Mesenchymal stem cell of Wharton's jelly (primary cell): ENCODE measurements around a stretch of chr1.

- CAGE, long polyA plus RNA, result no peak
These were observed 8.6 kb downstream of the SMAP2 start for GRCh38 chr1:40382132-40382579.

DNA sequence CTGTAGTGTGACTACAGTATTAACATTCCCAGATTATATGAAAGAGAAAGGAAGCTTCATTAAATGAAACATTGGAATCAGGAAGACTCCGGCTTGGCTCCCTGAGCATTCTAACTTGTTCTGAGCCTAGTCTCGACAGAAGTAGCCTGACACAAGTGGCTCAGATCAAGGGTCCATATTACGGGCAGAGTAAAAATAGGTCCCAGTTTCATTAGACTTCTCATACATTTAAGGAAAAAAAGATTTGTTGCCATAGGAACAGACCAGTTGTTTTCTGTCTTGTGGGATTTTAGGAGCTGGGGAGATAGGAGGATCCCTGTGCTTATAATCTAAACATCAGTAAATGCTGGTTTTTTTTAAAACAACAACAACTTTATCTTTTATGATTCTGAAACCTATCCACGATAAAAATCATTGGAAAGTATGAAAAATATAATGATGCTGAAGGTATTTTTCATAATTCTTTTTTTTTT lies 12.9 kb downstream of the SMAP2 start:
- CAGE, long polyA plus RNA, result no peak

- CAGE, long polyA plus RNA, result no peak
These were observed 16.4 kb downstream of the SMAP2 start for GRCh38 chr1:40389811-40390532.

DNA sequence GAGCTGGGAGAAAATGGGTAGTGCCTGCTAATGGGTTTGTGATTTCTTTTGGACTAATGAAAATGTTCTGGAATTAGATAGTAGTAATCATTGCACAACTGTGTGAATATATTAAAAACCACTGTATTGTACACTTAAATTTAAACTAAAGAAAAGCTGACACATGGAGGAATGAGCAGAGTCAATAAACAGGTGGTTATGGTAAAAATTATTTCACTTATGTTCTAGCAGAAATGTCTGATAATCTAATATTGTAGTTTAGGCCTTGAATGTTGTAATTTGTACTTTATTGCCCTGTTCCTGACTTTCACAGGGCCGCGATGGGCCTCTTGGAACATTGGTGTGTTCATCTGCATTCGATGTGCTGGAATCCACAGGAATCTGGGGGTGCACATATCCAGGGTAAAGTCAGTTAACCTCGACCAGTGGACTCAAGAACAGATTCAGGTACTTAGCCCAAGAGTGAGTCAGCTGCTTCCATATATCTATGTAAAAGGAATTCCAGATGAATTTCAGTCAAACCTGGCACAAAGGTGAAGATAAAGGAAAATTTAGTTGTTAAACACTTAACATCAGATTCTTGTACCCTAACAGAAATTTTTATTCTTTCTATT lies 33.0 kb downstream of the SMAP2 start:
- CAGE, long polyA plus RNA, result no peak

DNA sequence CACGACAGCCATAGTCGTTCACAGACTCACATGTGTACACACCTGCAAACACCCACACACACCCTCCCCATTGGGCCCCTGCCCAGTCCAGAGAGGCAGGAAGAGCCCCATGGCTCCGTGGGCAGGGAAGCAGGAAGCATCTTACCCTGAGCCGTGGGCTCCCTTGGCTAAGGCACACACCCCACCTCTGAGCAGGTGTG lies 16.2 kb downstream of the RIMS3 start:
- CAGE, long polyA plus RNA, result no peak

DNA sequence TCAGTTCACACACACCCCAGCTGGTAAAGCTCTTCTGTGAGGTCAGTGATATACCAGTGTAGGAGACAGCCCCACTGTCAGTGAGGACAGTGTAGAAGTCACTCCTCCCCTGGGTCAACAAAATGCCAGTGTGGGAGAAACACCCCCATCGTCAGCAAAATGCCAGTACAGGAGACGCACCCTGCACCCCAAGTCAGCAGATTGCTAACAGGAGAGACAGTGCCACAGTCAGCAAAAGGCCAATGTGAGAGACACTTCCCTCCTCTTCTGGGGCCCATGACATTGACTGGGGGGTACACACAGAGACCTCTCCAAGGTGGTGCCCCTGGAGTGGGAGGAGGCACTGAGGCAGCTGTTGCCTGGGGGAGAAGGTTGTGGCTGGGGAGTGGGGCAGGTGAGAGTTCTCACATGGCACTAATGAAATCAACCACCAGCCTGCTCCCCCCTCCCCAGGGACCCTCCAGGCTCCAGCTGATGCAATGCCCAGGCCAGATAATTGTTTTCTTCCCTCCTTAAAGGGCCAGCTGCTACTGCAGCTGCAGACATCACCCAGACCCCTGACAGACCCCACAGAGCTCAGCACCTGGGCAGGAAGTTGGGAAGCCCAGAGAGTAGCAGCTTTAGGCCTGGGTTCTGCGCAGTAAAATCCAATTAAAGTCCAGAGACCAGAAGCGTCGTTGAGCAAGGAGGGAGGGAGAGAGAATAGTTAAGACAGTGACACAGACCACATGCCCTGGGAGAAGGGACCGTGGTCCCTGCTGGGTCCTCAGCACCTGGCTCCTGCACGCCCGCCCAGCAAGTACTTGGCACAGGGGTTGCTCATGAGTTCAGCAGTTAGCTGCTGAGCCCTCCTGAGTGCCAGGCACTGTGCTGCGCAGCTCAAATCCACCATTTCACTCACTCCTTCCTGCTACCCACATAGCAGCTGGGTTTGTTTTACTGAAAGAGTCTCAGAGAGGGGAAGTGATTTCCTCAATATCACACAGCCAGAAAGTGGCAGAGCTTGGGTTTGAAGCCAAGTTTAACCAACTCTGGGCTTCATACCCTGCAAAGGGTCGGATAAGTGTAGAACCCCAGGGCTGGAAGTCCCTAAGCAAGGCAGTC lies 2.1 kb downstream of the RIMS3 start:
- CAGE, long polyA plus RNA, result no peak

- CAGE, long polyA plus RNA, result no peak
These were observed 2.5 kb downstream of the CITED4 start for GRCh38 chr1:40859604-40860056.

GRCh38 chr1:40930205-40930498 lies 49.3 kb upstream of the CTPS1 start:
- CAGE, long polyA plus RNA, result no peak

DNA sequence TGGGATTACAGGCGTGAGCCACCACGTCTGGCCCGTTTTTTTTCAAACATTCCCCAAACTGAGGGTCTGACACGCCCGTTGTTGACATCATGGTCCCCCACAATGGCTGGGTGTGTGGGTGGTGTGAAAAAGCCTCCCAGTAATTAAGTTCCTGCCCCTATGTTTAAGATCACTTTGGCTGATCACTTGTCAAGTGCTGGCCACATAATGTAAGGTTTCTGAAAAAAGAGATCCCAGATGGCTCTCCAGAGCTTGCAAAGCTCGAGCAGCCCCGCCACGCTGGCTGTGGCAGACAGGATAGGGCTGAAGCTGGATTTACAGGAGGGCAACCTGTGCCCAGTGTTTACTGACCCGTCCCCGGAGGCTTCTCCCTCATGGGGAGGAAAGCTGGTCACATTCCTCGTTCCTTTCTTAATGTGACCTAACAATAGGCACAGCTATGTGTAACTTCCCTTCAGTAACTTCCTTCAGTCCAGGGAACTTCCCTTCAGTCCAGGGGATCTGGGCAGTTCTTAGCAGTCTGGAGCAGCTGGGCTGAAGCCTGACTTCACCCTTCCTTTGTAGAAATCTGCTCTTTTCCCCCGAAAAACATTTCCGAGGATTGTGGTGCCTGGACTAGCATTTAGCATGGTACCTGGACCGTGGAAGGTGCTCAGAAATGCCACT lies 7.8 kb downstream of the SLFNL1 start:
- CAGE, long polyA plus RNA, result no peak

DNA sequence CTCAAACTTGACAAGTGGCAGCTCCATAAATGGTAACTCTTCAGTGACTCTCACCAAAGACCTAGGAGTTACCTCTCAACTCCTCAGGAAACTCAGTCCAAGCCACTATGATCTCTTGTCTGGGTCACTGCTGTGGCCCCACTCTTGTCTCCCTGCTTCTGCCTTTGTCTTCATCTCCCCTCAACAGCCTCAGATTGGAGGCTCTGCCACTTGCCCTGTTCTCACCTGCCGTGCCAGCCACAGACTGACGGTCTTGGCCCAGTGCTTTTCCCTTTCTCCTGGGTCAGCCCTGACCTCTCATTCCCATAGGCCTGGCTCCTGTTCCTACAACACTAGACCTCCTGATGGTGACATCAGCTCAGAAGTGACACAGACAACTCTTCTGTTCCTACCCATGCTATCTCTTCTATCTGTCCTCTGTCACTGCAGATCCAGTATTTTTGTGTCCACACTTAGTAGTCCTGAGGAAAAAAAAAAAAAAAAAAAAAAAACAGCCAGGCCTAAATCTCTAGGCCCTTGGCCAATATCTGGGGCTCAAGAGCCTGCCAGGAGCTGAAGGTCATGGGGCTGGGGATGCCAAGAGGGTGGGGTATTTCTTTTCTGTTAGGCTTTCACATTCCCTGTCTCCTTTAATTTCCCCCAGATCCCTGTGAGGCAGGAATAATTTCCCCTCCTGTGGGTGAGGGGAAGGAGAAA lies 77.0 kb upstream of the SCMH1 start:
- CAGE, long polyA plus RNA, result no peak

- CAGE, long polyA plus RNA, result no peak
These were observed 99.9 kb upstream of the SCMH1 start for GRCh38 chr1:41341912-41342527.

DNA sequence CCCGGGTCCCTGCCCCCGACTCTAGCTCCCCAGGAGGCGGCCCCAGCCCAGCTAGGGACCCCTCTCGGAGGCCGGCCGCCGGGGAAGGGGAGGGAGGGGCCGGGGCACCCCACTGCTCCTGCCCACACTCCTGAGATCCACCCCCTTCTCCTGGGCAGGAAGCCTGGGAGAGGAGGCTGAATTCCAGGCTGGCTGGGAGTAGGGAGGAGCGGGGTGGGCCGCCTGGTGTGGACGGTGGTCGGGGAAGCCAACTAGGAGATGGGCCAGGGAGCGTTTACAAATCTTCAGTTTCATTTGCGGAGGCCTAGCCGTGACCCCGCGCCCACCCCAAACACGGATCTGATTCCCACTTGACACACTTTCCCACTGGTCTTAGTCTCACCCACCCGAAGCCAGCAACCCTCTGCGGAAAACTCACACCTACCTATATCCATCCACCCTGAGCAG lies 101.7 kb downstream of the EDN2 start:
- CAGE, long polyA plus RNA, result no peak

DNA sequence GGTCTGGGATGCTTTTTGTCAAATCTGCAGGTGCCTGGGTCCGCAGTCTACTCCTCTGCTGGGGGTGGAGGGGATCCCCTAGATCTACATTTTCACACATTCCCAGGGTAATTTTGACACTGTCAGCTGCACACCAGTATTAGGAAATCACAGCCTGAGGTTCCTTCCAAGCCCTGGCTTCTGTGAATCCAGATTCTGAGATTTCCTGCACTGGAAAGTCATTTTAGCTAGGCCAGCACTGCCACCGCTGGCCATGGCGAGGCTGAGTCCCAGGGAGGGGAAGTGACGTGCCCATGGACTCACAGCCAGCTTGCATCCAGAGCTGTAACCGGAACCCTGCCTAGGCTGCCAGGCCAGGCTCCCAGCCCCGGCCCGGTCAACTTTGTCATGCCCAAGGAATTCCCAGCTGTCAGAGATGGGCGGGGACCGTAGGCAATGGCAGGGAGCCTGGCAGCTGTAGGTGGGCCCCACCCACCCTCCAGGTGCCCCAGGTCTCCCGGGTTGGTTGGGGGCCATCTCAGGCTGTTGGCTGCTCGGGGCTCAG lies 65.7 kb downstream of the EDN2 start:
- CAGE, long polyA plus RNA, result no peak

GRCh38 chr1:41486240-41487369 lies 2.1 kb upstream of the EDN2 start:
- CAGE, long polyA plus RNA, result no peak

- CAGE, long polyA plus RNA, result no peak
These were observed 12.2 kb upstream of the EDN2 start for GRCh38 chr1:41496543-41497299.

DNA sequence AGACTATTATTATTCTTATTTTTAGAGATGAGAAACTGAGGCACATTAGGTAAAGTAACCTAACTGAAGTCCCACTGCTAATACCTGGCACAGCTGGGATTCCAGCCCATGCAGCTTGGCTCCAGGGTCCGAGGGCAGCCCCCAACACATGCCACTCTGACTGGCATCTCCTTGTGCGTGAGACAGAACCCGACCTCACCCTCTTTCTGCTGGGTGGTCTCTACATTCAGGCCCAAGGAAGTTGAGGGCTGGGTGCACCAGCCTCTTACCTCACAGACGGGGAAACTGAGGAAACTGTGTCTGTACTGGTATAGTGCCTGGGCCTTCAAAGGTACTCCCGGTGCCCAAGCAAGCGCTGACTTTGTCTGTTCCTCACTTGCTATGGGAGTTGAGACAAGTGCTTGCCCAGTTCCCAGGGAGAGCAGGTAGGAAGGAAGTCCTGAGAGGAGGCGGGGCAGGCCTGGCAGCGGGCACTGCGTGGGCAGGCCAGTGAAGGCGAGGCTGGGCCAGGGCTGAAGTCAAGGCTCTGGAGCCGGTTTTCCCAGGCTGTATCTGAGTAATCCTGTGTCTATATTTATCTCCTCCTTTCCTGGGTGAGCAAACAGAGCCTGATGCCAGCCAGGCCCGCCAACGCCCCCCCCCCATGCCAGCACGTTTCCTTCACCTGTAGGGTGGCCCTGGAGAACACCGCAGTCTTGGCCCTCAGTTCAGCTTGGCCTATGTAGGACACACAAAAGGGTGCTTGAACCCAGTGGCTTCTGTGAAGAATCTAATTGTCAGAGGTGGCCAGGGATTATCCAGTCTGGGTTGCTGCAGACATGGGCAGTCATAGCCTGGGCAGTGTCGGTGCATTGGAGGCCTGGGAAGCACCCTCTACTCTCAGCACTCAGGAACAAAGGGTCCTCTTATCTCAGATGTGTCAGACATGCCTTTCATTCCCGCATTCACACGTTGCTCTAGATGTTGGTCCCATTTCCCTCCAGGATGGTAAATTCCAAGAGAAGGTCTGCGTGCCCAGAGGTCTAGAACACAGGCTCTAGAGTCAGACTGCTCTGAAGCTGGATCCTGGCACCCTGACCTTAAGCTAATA lies 16.0 kb upstream of the EDN2 start:
- CAGE, long polyA plus RNA, result no peak

- CAGE, long polyA plus RNA, result no peak
These were observed 17.1 kb upstream of the EDN2 start for GRCh38 chr1:41501482-41502127.

GRCh38 chr1:41502822-41503338 lies 18.4 kb upstream of the EDN2 start:
- CAGE, long polyA plus RNA, result no peak

- CAGE, long polyA plus RNA, result no peak
These were observed 165.5 kb upstream of the EDN2 start for GRCh38 chr1:41649852-41650562.

- CAGE, long polyA plus RNA, result no peak
These were observed 196.8 kb upstream of the EDN2 start for GRCh38 chr1:41681208-41681709.